Kidney epithelial cell (primary cell): ENCODE measurements around the genes KRTAP15-1, SYNJ1, C21orf62 and OLIG1.

DNA sequence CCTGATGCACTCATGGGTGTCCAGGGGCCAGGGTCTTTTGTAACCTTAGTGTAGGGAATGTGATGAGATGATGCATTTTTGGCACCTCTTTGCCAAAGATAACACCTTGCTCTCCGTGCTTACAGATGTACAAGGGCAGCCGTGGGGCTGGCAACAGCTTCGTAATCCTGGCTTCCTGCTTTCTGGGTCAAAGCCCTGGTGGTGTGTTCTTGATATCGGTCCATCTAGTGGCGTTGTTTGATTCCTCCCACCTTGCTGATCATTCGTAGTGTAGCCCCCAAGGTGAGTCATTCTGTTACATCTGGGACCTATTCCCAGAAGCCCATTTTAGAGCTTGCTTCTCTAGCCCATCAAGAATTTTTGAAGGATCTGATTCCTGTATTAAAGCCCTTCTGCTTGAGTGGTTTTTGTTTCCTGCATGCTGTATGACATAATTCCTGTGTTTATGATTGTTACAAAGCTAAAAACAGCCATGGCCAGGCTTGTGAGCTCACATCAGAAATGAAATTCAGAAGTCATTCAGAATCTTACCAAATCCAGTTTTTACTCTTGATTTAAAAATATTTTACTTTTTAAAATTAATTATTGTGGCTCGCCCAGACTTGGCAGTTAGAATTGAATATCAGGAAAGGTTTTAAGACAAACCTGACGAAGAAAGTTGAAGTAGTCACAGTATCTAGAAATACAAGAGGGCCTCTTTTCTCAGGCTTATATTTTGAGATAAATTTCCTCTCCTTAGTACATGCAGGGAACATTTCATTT lies 7.2 kb upstream of the CCT8 start:
- RAMPAGE, long total RNA: no peak
- RRBS: no CpG with 5 or more reads among the region's 8 CpGs

GRCh38 chr21:29163353-29164034 lies 33.0 kb downstream of the MAP3K7CL start:
- RAMPAGE, long total RNA: no peak
- RRBS: no CpG with 5 or more reads among the region's 7 CpGs

DNA sequence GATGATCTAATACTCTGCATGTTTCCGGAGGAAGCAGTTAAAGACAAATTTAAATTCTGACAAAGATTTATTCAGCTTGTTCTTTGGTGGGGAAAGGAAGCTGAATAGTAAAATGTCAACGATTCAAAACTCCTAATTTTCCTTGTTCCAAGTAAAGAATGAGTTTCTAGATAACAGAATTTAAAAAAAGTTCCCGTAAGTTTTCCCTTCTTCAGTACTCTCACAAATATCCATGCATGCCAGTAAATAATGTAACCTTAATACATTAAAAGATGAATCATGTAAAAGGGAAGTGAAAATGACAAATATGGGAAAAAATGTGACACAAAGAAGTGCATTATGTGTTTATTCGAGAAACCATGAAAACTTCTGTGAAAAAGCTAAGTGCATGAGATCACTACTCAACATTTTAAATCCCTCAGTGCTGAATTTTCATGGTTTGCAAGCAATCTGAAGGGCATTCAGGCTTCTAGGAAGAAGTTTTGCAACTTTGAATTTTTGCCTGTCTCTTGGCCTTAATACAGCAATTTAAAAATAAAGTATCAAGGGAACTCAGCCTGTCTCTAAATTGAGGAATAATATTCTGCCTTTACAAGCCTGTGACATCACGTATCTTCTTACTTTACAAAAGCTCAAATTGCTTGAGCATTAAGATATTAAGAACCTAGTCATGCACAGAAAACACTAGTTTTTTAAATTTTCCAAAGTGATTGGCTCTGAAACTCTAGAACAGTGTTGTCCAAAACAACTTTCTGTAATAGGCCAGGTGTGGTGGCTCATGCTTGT lies 78.2 kb downstream of the MAP3K7CL start:
- RAMPAGE, long total RNA: no peak
- RRBS: no CpG with 5 or more reads among the region's 5 CpGs

DNA sequence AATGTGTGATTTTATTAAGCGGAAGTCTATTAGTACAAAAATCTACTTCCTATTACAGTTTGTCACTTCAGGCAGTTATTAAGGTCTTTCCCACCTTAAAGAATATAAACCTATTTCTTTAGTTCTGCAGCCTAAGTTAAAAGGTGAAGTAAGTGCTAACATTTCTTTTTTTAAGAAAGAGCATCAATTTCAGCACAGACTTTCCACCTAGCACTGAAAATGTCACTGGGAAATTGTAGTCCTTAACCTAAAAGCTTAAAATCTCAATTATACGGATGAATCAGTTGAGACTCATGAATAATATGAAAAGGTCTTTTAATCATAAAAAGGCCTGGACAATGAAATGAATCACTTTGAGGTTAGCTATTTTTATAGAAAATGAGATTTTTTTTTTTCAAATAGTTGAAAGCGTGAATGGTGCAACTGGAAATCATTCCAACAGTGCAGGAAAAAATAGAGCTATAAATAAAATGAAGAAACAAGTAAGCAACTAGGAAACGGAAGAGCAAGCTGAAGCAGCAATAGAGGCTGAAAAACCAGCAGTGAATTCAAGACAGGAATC lies 142.8 kb downstream of the BACH1 start:
- RAMPAGE, long total RNA: no peak
- RRBS: no CpG with 5 or more reads among the region's 4 CpGs

DNA sequence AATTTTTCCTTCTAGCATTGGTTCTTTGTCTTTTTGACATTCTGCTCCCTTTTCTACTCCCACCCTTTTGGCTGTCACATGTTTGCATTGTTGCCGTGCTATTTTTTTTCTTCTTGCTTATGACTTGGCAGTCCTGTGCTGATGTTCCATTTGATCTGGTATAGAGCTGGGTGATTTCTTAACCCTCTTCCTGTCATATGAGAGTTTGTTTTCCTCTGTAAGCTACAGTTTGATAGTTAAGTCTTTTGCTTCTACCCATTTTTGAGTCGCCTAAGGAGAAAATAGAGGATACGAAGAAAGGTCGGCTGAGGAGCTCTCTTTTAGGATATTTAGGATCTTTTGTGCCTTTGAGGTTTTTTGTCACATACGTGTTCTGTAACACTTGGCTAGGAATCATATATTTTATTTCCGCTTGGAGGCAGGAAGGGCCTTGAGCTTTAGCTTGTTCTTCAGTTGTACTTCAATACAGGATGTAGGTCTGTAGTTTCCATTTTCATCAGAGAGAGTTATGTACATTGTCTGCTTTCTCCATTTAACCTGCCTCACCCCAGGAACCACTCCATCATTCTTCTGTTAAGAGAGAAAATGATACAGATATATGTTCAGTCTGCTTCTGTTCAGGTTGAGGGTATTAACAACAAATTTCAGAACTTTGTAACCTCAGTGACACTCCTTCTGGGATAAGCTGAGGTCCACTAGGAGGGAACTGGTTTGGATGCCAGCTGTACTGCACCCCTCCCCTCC lies 150.7 kb downstream of the BACH1 start:
- RAMPAGE, long total RNA: no peak
- RRBS: no CpG with 5 or more reads among the region's 6 CpGs

GRCh38 chr21:30440017-30440546 lies at the start of gene KRTAP15-1:
Gene KRTAP15-1, plus strand, starts transcription at chr21:30440275.
- RAMPAGE, long total RNA: no peak
- RRBS: no CpG with 5 or more reads among the region's 2 CpGs

DNA sequence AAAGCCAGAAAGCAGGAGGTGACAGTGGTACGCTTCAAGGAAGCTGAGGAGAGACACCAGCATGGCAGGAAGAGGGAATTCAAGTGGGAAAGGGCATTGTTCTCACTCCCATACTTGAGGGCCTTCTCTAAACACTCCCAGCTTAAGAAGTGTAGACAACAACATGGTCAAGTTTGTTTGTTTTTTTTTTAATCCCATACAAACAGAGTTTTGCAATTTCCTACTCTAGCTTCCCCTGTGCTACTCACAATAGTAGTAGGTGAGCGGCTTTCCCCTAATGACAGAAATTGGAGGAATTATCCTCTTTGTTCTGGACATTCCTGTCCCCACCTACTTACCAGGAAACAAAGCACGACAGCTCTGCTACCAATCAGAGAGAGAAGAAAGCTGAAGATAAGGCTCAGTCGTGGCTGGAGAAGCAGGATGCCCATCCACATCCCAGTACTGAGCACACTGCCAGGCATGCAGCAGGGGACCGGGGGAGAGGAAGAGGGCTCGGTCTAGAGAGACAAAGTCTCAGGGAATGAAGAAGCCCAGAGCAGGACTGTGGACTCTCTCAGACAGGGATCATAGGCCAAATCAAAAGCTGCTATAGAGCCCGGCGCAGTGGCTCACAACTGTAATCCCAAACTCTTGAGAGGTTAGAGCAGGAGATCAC lies 134.0 kb upstream of the KRTAP19-8 start:
- RAMPAGE, long total RNA: no peak
- RRBS: no CpG with 5 or more reads among the region's 8 CpGs

GRCh38 chr21:31186009-31186473 lies 147.8 kb upstream of the KRTAP19-8 start:
- RAMPAGE, long total RNA: no peak
- RRBS: no CpG with 5 or more reads among the region's 5 CpGs

DNA sequence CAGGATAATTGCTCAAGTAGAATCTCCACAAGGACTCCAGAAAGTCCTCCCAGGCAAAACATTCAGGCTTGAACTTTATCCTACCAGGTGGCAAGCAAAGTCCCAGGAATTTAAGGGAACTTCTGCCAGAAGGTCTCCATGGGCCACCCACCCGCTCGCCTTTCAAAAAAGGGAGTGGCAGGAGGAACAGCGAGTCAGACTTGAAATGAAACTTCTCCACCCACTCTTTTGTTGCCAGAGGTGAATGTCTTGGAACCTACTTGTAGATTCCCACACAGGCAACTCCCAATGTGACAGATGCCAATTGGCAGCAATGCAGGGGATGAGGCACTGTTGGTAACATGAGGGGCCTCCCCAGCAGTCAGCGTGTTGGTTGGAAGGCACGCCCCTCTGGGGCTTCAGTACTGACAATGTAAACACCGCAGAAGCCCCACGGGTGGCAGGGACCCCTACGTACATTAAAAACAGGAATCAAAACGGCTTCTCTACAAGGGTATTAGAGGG lies 124.9 kb downstream of the TIAM1 start:
- RAMPAGE, long total RNA: no peak
- RRBS: no CpG with 5 or more reads among the region's 9 CpGs

- RAMPAGE, long total RNA: no peak
- RRBS: 96% methylated on average over 22 of the region's 42 CpGs
Measured at GRCh38 chr21:31251749-31252515, 92.1 kb downstream of the TIAM1 start.

GRCh38 chr21:31555604-31556226 lies 103.8 kb upstream of the SOD1 start:
- RAMPAGE, long total RNA: no peak
- RRBS: no CpG with 5 or more reads among the region's 10 CpGs

DNA sequence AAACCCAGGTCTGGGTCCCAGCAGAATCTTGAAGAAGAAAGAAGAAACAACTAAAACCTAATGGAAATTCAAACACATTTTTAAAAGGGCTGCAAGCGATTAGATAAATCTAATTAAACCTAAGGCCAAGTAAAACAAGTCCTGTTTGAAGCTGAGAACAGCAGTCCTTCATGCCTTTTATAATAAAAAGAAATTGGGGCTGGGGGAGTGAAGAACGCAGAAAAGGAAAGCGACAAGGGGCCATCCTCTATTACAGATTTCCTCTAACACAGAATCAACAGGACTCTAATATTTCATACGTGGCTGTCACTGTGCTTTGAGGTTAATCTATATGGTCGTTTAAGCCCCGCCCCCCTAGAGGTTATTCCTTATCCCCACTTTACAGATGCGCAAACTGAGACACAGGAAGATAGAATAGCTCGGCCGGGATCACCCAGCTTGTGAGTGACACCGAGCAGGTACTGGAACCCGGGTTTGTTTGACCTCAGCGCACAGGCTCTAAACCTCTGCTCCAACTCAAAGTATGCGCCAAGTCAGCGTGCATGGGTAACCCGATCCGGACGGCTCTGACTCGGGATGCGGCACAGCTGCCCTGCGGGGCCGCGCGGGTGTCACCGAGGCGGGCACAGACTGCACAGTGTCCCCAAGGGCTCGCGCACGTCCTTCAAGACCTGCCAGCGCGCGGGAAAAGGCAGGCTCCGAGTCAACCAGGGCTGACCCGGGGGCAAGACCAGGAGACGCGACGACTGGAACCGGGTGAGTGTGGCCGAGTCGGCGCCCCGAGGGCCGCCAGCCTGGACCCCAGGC lies 102.2 kb upstream of the SOD1 start:
- RAMPAGE, long total RNA: no peak
- RRBS: 5% methylated on average over 13 of the region's 42 CpGs

GRCh38 chr21:31583775-31584432 lies 75.6 kb upstream of the SOD1 start:
- RAMPAGE, long total RNA: no peak
- RRBS: no CpG with 5 or more reads among the region's 11 CpGs

DNA sequence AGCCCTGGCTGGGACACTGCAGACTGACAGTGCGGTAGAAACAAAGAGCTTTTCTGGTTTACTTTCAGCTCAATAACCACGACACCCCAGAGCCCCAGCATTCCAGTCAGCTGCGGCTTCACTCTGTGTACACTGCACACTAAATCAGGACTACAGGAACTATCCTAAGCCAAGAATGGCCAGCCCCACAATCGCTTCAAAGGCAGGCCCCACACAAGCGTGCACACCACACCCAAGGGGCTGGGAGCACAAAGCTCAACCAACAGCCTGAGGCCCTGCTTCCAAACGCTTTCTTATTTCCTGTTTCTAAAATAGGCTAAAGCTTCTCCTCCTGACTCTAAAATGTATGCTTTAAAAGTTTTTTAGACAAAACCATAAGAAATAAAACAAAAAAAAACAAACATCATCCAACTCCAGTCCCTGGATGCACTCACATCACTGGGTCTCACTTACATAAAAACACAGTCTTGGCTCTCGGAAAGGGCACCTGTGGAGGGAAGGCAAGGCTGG lies 28.4 kb downstream of the URB1 start:
- RAMPAGE, long total RNA: no peak
- RRBS: no CpG with 5 or more reads among the region's 7 CpGs

DNA sequence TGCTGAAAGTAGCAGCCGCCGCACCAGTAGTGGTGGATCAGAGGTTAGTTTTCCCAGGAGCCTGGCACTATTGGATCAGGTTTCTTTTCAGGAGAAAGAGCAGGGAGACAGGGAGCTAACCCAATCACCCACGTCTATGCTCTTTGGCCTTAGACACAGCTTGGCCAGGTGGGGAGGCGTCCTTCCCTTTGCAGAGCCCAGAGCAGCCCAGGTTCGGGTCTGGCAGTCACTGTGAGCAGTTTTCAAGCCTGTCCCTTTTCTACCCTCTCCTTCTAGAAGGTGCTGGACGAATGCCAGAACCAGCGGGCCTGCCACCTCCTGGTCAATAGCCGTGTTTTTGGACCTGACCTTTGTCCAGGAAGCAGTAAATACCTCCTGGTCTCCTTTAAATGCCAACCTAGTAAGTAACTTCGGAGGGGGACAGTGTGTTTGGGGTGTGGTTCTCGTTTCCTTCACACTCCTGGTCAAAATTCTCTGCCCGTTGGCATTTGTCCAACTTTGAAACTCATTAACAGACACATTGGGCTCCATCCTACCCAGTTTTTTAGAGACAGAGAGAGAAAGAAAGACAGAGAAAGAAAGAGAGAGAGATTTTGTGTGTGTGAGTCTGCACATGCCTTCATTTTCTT lies 44.9 kb downstream of the EVA1C start:
- RAMPAGE, long total RNA: no peak
- RRBS: no CpG with 5 or more reads among the region's 11 CpGs

GRCh38 chr21:32727590-32728642 lies at the start of gene SYNJ1:
Gene SYNJ1, minus strand, starts transcription at chr21:32728013.
- RAMPAGE, long total RNA: no peak
- RRBS: 1% methylated on average over 51 of the region's 94 CpGs

DNA sequence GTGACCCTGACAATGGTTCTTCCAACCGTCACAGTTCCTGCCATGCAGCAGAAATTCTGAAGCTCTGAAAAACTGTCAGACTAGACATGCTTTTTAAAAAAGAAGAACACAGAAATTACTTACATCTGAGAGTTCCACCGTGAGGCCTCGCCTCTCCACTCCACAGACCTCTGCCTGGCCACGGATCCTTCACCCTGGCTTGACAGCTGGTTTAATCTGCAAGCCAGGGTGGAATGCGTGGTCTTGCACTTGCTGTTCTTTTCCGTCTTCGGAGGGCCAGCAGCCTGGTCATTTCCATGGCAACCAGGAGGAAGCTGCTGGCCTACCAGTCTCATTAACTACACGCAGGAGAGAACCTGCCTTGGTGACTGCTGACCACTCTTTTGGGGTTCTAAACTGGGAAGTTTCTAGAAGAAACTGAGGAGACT lies at the start of gene C21orf62:
TSS of gene C21orf62 (minus strand) at position 235 of the 428 bp plus-strand sequence.
- RAMPAGE, long total RNA: no peak
- RRBS: no CpG with 5 or more reads among the region's 8 CpGs

DNA sequence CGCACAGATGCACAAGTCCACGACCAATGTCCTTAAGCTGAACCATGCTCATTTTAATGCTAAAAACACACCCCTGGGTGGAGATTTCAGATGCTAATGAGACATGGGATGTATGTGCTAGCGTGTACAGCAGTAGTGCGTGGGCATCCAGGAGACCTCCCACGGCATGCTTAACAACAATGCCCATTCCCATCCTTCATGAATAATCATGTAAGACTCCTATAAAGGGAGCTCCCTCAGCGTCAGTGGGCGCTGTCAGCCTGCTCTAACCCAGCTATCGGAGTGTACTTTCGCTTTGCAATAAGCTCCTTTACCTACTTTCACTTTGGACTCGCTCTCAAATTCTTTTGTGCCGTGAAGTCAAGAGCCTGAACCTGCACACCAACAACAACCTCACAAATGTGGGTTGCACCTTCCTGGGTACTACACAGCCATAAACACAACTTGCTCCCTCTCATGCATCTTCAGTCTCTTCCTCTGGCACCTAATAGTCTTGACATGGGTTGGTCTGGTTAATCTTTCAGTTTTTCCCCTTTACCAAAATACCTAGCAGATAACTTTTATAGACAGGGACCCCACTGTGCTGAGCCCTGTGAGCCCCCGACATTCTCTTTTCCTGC lies 72.8 kb upstream of the C21orf62 start:
- RAMPAGE, long total RNA: no peak
- RRBS: no CpG with 5 or more reads among the region's 12 CpGs

GRCh38 chr21:33069755-33070902 lies at the start of gene OLIG1:
Gene OLIG1, plus strand, starts transcription at chr21:33070141.
- RAMPAGE, long total RNA: no peak
- RRBS: 2% methylated on average over 35 of the region's 122 CpGs

- RAMPAGE, long total RNA: no peak
- RRBS: under 1% methylated on average over 6 of the region's 51 CpGs
Measured at GRCh38 chr21:33109284-33110219, 39.6 kb downstream of the OLIG1 start.